Thoracic aorta (tissue), 1 donor: Measurements from ENCODE around the gene FGF10.

- RAMPAGE, long total RNA, result no peak
Measured at GRCh38 chr5:42626783-42626982, 129.9 kb upstream of the CCDC152 start.

DNA sequence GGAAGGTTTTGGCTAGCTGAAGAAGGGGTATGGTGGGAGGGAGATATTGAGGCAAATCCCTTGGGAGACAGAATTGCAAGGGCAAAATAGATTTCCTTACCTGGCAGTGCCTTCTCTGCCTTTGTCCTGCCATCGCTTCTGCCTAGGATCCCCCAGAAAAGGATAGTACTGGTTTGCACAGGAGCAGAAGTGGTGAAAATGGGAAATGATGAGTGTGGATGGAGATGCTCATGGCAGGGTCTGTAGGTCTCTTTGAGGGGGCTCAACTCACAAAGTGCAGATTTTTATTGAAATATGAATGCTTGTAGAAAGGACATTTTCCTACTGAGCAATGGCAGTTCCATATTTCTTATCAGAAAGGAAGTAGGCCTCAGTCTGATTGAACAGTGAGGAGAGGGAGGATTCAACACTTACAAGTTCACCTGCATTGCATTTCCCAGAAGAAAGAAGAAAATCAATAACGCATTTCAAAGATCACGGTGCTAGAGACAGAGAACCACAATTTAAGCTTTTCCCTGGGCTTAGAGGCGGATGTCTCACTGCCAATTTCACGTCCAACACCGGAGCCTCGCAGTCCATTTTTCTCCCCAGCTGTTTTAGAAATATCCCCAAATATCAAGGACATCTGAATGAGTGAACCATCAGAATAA, 49.3 kb downstream of the ANXA2R start:
- RAMPAGE, long total RNA, result no peak

DNA sequence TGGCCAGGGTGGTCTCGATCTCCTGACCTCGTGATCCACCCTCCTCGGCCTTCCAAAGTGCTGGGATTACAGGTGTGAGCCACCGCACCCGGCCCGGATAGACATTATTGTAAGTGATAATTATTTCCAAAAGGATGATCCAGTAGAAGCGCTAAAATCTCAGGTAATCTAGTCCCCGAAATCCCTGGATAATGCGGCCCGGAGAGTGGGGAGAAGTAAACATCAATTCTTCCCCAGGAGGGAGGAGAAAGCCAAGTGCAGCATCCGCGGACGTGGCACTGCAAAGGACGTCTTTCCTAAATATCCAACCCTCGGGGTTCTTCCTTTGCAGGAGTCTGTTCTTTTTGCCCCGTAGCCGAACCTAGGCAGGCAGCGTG, 33.1 kb downstream of the ANXA2R start:
- RAMPAGE, long total RNA, result no peak

GRCh38 chr5:43007401-43008498, 32.4 kb downstream of the ANXA2R start:
- RAMPAGE, long total RNA, result no peak

GRCh38 chr5:43014724-43015414, 25.2 kb downstream of the ANXA2R start:
- RAMPAGE, long total RNA, result no peak

DNA sequence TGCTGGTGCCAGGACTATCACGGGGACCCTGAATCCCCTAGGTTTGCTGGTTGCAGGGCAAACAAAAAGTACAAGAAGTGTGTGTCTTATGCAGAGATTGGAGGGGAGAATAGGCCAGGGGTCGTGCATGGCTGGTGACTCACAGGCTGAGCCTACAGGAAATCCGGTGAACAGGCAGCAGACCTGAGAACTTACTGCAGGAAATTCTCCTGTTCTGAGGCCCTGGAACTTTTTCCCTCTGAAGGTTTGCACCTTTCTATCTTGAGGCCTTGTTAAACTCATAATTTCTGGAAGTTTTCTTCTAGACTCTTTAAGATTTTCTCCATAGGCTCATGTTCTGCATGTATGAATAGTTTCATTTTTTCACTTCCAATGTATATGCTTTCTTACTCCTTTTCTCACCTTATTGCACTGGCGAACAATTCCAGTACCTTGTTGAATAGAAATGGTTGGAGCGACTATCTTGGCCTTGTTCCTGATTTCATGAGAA, 5.4 kb downstream of the ANXA2R start:
- RAMPAGE, long total RNA, result no peak

DNA sequence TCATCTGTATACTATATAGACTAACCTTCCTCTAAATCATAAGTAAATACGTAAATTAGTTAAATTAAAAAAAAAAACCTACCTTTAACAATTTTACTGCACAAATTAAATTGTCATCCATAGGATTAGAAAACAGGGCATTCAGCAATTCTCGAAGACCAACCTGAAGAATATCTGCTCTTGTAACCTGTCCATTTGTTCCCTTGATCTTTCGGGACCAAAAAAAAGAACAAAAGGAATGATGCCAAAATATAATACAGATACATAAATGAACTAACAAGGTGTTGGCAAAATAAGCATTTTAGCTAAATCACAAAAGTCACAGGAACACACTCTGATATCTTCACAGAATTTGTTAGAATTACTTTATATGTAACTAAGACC, 20.1 kb downstream of the PAIP1 start:
- RAMPAGE, long total RNA, result no peak

GRCh38 chr5:44389097-44390264, at the start of gene FGF10:
Gene FGF10 (minus strand): TSS chr5:44389420.
- RAMPAGE, long total RNA, result start-site peak on the minus strand at chr5:44389324-44389471, 13 reads

GRCh38 chr5:44806215-44806766, 2.5 kb upstream of the MRPS30 start:
- RAMPAGE, long total RNA, result start-site peak on the minus strand at chr5:44806077-44806573, 10 reads

GRCh38 chr5:45695064-45695434, 1.1 kb downstream of the HCN1 start:
- RAMPAGE, long total RNA, result no peak

DNA sequence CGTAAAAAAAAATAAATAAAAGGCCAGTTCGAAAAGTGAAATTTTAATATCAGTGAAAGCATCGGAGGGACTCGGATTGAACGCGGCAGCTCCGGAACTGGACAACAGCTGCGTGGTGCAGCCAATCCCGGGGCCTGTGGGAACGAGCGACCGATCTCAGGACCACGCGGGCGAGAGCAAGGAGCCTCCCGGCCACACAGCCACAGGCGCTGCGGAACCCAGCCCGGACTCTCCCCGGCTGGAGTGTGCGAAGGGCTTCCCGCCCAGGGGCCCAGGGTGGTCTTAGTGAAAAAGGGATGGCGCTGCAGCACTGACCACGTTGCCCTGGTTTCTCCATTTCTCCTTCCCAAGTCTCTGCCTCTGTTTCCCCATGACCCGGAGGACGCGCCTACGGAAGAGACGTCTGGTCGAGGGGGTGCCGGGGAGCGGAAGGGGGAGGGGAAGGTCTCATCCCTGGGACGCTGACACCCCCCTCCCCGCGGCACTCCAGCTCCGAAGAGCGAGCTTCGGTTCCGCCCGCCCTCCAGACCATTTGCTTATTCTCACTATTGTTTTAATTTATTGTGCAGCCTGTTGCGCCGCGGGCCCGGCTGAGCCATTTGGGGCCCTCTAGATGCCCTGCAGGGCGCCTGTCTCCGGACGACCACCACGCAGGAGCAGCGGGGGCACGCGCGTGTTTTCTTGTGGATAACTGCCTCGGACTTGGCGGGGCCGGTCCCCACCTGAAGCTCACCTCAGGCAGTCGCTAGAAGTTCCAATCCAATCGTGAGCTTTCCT, 302.9 kb downstream of the PARP8 start:
- RAMPAGE, long total RNA, result no peak

DNA sequence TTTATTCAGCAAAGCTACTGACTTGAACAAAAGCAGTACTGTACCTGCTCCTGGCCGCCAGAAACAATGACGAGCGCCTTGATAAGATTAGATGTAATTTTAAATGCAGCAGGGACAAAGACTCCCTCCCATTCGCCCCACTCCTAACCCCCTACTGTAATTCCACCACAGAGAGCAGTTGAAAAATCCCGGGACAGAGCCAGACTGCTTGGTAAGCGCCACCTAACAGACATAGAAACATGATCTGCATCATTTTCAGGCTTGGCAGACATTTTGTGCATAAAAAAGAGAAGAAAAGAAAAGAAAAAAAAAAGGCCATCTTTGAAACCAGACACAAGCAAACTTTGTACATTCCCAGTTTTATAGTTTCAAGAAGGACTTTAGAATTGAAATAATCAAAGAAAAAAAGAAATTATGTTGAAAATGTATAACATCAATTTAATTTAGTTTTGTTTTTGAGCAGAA, 82.0 kb downstream of the ISL1 start:
- RAMPAGE, long total RNA, result no peak

- RAMPAGE, long total RNA, result no peak
Measured at GRCh38 chr5:52787306-52787603, 461 bp upstream of the ITGA1 start.

DNA sequence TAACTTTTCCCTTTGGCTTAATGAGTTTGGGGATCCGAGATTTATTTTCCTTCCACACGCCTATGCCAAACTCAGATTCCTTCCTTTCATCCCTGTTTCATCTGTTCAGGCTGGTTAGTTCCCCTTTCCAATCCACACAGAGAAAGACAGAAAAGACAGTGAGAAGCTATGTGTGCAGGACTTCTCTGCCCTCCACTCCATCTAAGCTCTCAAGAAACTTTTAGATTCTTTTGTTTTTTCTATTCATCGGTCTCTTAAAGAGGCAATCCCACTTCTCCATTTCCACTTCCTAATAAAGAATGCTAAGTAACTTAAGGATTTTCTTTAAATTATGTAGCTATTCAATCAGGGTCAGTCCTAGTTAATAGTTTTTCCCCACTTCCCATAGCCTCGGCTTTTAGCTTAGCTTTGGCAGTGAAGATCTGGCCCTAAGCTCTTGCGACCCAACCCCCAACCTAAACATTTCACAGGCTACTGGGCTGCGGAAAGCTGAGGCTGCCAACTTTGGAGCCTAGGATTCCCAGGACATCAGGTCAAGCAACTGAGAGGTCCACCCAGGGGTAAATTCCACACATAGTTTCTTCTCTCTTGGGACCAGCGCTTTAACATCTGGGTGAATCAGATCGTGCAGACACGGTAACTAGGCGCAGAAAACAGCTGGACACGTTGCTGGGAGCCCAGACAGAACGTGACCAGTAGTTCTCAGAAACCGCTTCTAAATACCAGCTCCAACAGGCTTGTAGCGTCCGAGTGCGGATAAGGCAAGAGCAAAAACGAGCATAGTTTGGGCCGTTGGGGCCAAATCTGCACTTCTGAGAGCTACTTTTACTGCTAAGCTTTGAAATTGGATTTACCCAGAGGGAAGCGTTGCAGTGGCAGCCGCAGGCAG, 11.5 kb downstream of the ITGA1 start:
- RAMPAGE, long total RNA, result no peak

DNA sequence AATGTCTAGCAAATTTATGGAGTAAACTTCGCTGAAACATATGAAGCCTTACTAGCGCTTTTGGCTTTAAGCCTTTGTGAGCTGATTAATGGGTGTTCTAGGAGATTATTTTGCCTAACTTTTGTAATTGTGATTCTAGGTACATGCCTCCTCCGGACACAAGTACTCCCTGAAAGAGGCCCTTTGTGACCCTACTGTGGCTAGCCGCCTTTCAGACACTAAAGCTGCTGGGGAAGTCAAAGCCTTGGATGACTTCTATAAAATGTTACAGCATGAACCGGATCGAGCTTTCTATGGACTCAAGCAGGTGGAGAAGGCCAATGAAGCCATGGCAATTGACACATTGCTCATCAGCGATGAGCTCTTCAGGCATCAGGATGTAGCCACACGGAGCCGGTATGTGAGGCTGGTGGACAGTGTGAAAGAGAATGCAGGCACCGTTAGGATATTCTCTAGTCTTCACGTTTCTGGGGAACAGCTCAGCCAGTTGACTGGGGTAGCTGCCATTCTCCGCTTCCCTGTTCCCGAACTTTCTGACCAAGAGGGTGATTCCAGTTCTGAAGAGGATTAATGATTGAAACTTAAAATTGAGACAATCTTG, 13.7 kb downstream of the ITGA1 start:
- RAMPAGE, long total RNA, result no peak

- RAMPAGE, long total RNA, result no peak
Measured at GRCh38 chr5:52909947-52910577, 79.1 kb upstream of the ITGA2 start.

DNA sequence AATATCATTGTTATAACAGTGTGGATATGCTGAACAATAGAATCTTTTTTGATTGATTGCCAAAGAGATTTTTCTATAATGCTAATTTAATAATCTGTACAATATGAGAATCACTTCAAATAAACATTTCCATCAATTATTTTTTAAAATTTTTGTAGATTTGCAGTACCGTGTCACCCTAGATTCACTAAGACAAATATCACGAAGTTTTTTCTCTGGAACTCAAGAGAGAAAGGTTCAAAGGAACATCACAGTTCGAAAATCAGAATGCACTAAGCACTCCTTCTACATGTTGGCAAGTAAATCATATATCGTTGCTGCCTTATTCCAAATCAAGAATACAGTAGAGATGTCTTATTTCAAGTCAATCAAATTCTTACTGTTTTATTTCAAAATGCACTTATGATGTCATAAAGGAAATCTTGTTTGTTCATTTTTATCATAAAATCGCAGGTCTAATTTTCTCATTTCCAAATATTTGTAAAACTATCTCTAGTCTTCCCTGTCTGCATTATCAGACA, 68.9 kb upstream of the ITGA2 start:
- RAMPAGE, long total RNA, result no peak

- RAMPAGE, long total RNA, result no peak
Measured at GRCh38 chr5:52987569-52988273, 1.4 kb upstream of the ITGA2 start.

- RAMPAGE, long total RNA, result no peak
Measured at GRCh38 chr5:53036055-53036411, 46.9 kb downstream of the ITGA2 start.

DNA sequence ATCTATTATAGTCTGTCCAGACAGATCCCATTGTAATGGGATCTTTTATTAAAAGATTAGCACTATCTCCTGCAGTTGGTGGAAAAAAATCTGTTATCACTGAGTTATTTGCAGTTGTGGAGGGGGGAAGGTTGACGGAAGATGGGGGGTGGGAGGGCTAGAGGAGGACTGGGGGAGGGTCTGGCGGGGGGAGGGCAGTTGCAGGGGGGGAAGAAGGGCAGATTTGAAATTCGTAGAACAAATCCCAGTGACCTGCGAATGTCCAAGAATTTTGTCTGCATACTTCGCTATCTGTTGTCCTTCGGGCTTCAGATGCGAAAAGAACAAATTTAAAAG, 1.4 kb upstream of the FST start:
- RAMPAGE, long total RNA, result no peak